Metanephros (tissue), 2 donors: ENCODE measurements around a stretch of chr20.

GRCh38 chr20:49230572-49231245, 11.5 kb downstream of the DDX27 start:
- RAMPAGE, long total RNA, result no peak

DNA sequence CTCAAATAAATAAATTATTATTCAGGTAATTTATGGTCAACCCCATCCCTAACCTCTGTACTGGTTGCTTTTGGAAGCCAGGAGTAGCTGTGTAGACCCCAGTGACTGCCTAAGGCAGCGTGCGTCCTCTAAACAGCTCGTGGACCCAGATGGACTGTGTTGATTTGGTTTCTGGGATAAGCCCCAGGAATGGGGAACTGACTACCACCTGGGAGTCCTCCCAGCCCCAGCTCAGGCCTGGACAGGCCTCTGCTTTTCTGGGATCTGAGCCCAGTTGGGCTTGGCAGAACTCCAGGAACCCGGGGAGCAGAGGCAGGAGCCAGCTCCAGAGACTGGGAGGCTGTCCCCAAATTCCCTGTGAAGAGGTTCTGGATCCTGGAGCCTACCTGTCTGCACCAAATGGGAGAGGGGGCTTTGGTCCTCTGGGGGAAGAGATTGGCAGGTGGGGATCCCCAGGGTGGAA, 100.9 kb downstream of the KCNB1 start:
- RAMPAGE, long total RNA, result no peak

- RAMPAGE, long total RNA, result no peak
Measured at GRCh38 chr20:49562041-49562853, 5.7 kb downstream of the PTGIS start.

DNA sequence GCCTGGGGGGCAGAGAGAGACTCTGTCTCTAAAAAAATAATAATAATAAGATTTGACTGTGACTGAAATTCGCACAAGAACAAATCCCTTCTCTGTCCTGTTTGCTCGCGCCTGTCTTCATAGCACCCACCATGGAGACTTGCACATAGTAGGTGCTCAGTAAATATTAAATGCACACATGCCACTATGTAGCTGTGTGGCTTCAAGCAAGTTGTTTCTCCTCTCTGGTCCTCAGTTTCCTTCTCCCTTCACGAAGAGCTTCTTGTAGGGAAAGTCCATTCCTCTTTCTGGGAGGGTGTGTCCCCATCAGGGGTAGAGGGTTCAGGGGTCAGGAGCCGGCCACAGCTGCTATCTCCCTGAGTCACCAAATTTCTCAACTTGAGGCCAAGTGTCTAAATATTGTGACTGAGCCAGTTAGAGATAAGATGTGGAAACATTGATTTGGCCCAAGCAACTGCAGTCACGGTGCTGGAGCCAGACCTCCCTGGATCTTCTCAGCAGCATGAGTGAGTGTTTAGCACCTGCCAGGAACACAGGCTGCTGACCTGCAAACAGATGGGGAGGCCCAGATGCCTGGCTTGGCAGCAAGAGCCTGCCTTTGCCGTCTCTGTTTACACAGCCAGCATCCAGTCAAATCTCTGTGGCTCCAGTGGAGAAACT, 15.5 kb upstream of the PTGIS start:
- RAMPAGE, long total RNA, result no peak

GRCh38 chr20:49639515-49639900, 71.6 kb upstream of the PTGIS start:
- RAMPAGE, long total RNA, result no peak

DNA sequence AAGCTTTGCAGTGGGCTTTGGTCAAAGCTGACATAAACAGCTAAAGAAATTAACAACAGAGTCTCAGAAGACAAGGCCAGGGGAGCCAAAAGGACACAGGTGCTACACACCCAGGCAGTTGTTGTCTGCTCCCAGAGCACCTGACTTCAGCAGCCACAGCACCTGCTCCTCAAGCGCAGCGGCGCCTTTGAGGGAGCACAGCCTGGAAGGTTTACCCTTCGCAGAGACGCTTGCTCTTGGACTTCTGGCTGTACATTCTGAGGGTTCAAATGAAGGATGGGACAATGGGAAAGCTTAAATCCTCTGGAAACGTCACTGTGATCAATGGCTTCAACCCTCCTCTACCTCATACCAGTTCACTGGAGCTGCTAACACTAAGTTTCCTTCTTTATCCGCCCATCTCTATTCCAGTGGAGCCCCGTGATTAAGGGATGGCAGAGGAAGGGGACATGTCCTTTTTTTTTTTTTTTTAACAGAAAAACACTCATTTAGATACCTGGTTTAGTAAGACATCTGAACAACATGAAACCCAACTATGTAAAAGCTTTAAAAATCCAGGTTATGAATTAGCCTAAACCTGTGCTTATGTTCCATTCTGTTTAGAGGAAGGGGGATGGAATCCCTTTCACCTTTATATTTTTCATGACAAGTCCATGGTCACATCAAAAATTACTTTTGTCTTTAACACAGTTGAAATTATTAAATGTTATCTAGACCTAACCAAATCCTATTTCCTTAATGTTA, 16.4 kb downstream of the B4GALT5 start:
- RAMPAGE, long total RNA, result no peak

DNA sequence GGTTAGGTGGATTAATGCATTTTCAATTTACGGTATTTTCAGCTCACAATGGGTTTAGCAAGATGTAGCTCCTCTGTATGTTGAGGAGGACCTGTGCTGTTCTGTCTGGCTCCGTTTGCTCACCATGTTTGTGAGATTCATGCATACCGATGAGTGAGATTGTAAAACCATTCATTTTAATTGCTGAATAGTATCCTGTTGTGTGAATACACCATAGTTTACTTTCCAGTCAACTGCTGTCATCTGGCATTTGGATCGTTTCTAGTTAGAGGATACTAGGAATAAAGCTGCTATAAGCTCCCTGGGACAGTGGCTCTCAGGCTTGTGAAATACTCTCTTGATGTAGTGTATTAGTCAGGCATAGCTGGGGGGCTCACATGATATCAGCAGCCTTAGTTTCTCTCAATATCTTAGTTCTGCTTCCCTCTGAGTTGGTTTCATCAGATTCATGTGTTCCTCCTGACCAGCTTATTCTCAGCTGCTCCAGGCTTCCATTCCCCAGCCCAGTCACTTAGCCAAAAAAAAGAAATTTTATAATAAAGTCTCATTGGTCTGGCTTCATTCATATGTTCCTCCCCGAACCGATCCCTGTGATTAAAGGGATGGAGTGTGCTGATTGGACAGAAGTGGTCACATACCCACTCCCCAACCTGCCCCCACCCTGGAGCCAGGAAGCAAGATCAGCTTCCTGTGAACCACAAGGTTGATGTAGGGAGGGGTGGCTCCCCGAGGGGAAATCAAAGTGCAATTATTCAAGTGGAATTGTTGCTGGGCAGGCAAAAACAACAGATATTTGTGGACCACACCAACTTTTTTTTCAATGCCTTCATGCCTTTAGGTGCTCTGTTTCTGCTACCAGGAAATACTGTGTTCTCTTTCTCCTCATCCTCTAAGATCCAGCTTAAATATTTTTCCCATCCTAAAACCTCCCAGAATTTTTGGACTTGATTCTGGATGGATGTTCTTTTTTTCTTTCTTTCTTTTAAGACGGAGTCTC, 11.0 kb upstream of the B4GALT5 start:
- RAMPAGE, long total RNA, result no peak

- RAMPAGE, long total RNA, result no peak
Measured at GRCh38 chr20:49747769-49748213, 34.1 kb upstream of the B4GALT5 start.

DNA sequence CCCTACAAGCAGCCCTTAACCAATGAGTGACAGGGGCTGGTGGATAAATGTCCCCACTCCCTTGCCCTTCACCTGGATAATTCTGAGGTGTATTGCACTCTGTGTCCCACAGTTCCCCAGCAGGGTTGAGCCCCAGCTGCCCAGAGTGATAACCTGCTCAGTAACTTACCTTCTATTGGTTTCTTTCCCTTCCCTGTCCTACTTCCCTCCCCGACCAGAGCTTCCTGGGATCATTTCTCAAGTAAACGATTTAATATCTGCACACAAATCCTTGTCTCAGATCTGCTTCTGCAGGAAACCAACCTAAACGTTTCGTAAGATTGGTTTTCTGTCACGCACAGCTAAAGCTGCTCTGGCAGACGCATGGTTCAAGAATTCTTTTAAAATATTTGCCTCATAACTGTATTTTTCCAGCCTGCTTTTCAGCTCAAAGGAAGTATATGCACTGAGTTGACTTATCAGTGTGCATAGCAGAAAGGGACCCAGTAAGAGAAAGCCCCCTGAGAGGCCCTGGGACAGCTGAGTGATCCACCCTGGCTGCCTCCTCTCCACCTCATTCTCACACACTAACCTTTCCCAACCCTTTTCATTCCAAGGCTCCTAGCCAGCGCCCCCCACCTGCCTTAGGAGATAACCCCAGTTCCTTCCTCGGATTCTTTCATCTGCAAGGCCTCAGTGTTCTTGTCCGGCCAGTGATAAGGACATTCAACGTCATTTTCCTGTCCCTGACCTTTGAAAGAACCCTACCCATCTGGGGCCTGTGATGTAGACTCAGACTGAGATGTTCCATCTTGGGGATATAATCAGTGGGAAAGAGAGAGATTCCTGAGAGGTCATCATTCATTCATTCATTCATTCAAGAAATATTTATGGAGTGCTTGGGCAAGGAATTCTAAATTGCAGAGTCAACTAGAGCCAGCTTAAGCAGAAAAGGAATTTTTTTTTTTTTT, 22.5 kb upstream of the SLC9A8 start:
- RAMPAGE, long total RNA, result no peak

- RAMPAGE, long total RNA, result no peak
Measured at GRCh38 chr20:49886407-49887123, 28.8 kb downstream of the SPATA2 start.

DNA sequence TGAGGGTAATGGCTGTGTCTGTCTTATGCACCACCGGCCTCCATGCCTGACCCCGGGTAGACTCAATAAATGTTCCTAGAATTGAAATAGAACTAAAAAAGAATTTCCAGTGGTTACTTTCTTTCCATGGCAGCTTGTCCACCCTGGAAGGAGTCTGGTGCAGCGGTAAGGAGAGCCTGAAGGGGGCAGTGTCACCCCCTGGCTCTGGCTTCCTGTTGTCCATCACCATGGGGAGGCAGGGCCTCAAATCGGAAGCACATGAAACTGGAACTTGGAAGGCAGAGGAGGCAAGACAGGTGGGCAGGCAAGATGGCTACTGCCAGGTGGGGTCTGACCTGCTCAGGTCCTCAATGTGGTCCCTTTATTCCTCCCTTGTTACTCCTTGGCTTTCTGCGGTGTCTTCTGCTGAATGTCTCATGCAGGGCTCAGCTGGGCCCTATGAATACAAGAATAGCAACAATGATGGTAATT, 17.9 kb upstream of the SNAI1 start:
- RAMPAGE, long total RNA, result no peak

- RAMPAGE, long total RNA, result no peak
Measured at GRCh38 chr20:50085859-50086420, 27.0 kb downstream of the UBE2V1 start.

DNA sequence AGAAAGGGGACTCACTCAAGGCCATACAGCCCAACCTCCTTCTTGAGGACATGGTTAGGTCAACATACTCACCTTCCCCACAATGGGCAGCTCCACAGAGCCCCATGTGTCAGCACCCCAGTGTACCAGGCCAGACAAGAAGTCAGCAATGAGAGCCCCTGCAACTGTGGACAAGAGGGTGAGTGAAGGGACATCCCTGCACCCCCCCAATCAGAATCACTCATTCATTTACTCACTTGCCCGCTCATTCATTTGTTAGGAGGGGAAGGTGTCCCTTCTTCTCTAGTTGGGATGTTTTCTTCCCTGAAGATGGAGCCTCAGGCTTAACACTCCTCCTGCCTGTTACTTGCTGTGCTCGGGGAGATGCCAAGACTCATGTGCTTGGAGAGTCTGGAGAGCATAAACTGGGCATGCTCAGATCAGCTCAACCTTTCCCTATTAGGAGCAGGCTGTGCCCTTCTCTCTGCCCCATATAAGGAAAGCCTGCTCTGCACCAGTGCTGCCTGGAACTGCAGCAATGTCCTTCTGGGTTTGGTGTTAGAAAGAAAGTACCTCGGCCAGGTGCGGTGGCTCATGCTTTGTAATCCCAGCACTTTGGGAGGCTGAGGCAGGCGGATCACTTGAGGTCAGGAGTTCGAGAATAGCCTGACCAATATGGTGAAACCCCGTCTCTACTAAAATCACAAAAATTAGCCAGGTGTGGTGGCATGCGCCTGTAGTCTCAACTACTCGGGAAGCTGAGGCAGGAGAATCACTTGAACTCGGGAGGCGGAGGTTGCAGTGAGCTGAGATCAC, 18.0 kb upstream of the UBE2V1 start:
- RAMPAGE, long total RNA, result no peak

- RAMPAGE, long total RNA, result no peak
Measured at GRCh38 chr20:50132203-50133107, 19.5 kb upstream of the UBE2V1 start.

DNA sequence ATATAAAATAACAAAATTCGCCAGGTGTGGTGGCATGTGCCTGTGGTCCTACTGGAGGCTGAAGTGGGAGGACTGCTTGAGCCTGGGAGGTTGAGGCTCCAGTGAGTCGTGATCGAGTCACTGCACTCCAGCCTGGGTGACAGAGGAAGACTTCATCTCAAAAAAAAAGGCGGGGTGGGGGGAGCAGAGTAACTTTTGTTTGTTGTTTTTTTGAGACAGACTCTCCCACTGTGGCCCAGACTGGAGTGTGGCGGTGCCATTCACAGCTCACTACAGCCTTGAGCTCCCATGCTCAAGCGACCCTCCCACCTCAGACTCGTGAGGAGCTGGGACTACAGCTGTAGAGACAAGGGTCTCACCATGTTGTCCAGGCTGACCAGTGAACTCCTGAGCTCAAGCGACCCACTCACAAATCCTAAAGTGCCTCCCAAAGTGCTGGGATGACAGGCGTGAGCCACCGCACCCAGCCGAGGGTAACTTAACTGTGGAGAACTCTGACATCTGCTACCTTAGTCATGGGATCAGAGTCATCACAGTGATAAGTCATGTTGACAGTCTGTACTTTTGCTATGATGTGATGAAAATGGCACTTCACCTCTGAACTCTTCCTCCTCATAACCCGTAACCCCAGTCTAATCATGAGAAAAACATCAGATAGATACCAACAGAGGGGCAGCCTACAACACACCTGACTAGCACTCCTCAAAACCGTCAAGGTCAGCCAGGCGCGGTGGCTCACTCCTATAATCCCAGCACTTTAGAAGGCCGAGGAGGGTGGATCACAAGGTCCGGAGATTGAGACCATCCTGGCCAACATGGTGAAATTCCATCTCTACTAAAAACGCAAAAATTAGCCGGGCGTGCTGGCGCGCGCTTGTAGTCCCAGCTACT, 16.4 kb downstream of the PEDS1 start:
- RAMPAGE, long total RNA, result no peak

- RAMPAGE, long total RNA, result no peak
Measured at GRCh38 chr20:50149397-50149799, 4.1 kb downstream of the PEDS1 start.

DNA sequence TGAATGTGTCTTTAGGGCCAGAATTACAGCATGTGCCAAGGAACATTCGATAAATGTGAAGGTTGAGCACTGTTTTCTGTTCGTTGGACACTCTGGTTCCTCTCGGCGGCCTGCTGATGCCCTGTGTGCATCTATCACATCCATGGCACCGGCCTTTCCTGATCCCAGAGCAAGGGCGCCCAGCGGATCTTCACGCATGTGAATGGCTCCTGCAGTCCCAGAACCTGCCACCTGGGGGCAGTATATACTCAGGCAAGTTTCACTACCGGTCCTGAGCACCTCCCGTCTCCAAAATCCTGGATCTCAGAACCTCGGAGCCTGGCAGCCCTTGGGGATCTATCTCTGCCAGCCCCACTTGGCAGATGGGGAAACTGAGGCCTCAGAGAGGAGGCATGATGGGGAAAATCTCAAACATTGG, 4.4 kb upstream of the CEBPB start:
- RAMPAGE, long total RNA, result no peak

DNA sequence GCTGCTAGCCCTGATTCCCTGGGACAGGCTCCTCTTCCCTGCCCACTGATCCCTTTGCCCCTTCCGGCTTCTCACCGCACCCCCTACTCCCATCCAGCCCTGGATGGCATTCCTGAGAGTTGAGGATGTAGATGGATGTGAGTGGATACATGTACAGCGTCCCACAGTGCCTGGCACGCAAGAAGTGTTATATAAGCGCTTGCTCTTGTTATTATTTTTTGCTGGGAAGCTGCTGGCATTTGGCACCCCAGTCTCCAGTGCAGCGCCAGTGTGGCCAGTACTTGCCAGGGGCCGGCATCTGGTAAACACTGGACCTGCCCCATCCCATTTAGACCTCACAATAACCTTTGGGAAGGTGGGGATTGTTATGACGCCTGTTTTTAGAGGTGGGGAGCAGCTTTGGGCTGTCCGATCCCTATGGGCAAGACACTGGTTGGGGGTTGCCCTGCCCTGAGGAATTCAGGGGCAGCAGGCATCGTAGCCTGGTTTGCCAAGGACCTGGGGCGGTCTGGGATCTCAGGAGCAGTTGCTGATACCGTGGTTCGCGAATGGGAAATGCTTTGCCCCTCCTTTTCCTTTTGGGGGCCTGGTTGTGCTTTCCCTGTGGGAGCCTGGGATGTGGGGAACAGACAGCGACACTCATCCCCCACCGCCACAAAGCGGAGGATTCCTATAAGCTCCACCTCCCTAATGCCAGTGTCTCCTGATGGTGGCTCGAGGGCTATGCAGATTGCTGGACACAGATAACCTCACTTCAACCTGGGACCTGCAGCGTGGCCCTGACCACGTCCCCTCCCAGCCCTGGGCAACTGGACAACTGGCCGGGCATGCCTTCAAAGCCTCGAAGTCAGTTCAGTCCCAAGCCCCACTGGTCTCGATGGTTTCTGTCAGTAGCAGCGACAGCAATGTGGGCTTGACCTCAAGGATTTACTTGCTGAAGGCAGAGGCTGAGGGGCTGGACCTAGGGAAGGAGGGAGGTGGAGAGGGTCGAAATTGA, 3.1 kb downstream of the CEBPB start:
- RAMPAGE, long total RNA, result no peak

DNA sequence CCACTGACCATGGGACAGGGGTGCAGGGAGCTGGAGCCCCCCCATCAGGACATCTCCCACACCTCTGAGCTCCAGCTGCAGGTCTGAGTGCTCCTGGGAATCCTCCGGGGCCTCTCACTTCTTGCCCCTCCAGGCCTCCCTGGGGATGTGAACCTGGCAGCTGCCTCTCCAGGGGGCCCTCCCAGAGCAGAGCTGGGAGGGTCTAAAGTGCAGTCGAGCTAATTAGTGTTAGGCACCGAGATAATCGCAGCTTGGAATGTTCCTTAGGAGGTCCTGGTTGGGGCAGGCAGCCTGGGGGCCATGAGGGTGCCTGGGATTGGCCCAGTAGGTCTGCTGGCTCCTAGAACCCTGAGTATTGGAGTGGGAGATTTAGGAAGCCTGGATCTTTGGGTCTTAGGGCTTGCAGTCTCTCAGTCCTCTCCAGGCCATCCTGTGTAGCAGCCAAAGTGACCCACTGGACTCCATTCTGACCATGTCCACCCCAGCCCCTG, 26.0 kb downstream of the CEBPB start:
- RAMPAGE, long total RNA, result no peak

DNA sequence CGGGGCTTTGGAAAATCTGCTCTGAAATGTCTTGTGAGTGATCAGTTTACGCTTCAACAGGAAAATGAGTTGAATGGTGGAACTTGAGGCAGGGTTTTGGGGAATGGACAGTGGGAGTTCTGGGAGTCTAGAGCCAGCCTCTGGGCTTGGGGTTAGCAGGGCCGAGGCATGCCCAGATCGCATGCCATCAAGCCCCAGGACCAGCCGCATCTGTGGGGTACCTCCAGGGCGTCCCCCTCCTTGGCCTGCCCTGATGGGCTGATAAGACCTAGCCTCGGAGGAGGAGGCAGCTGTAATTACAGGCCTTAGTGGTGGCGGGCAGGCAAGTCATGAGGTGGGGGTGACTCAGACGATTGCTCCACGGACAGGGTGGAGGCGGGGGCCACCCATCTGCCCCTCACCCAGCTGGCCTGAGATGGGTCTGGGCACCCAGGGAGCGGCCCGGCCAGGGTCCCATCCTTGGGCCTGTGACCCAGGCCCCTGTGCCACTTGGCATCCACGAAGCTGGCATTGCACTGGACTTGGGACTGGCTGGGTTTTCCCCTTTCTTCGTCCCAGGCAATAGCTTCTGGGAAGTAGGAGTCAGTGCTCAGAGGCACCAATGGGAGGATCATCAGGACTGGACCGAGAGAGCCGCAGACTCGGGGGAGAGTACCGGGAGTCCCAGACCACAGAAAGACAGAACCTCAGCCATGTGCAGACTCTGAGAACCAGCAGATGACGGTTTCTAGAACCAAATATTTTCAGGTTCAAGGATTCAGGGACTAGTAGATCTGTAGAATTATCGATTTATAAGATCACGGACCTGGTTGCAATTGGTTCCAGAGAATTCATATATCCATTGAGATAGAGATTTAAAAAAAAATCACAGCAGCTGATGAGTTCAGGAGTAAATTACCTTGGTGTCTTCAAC, 57.6 kb downstream of the CEBPB start:
- RAMPAGE, long total RNA, result no peak